Vein endothelial cell (primary cell): Measurements from ENCODE around the gene PIGK.

DNA sequence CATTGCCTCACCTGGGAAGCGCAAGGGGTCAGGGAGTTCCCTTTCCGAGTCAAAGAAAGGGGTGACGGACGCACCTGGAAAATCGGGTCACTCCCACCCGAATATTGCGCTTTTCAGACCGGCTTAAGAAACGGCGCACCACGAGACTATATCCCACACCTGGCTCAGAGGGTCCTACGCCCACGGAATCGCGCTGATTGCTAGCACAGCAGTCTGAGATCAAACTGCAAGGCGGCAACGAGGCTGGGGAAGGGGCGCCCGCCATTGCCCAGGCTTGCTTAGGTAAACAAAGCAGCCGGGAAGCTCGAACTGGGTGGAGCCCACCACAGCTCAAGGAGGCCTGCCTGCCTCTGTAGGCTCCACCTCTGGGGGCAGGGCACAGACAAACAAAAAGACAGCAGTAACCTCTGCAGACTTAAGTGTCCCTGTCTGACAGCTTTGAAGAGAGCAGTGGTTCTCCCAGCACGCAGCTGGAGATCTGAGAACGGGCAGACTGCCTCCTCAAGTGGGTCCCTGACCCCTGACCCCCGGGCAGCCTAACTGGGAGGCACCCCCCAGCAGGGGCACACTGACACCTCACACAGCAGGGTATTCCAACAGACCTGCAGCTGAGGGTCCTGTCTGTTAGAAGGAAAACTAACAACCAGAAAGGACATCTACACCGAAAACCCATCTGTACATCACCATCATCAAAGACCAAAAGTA, 433.2 kb upstream of the ZRANB2 start:
- CAGE, long polyA plus RNA: no peak

GRCh38 chr1:75136042-75137234, 2.2 kb downstream of the LHX8 start:
- CAGE, long polyA plus RNA: no peak

GRCh38 chr1:75725800-75726505, 1.4 kb downstream of the ACADM start:
- CAGE, long polyA plus RNA: no peak

- CAGE, long polyA plus RNA: no peak
Observed at GRCh38 chr1:76254200-76254376, 179.5 kb downstream of the ST6GALNAC3 start.

DNA sequence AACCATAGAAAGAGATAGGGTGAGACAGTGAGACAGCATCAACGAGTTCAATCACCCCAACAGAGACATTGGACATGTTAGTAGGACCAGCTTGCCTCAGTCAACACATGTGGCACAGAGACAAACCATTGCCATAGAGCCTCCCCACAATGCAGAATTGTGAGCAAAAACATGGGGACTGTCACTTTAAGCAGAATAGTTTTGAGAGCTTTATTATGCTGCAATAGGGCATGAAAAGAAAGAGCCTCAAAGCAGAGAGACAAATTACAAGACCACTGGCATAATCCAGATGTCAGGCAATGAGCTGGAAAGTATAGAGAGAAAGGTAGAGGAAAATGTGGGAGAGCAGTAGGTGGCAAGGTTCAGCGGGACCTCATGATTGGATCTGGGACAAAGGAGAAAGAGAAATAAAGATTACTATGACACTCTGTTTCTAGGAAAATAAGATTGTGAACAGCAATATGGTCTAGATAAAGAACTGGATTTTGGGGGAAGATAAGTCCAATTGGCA, 393.2 kb upstream of the ST6GALNAC5 start:
- CAGE, long polyA plus RNA: no peak

- CAGE, long polyA plus RNA: no peak
Observed at GRCh38 chr1:77218598-77219639, at the start of gene PIGK. TSS of gene PIGK (minus strand) at chr1:77219430.

DNA sequence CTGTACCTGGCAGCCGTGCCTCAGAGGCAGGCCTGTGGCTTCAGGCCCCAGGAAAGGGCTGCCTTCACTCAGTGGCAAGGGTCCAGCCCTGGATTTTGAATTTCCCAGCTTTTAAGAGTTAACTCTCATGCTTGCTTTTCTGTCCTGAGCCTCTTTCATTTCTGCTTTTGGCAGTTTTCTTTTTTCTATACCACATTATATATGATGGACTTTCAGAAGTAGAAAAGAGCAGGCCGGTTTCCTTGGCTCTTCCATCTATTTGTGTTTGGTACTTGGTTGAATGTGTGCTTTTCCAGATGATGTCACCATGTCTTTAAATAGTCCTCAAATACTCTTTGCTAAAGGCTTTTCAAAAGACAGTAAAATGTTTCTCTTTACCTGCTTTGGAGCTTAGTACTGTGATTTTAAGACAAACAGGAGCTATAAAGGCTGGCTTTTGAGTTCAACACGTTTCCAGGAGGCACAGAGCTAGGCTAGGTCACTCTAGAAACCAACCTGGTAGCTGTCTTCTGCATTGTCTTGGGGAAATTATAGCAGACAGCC, 186.7 kb downstream of the AK5 start:
- CAGE, long polyA plus RNA: no peak

DNA sequence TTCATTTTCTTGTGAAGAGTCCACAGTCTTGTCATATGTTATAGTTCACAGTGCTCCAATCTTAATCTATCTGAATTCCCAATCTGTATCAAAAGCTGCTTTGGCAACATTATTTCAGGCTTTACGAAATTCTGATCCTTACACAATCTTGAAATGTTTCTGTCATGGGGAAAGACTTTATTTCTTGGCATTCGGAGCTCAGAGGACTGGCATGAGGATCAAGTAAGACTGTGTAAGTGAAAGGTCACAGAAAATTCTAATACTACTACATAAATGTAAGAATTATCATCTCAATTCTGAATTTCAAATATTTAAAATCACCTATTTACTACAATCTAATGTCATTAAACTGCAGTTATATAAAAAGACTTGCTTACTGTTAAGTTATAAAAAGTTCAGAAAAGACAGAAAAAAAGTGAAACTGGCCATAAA, 2.0 kb downstream of the USP33 start:
- CAGE, long polyA plus RNA: no peak

- CAGE, long polyA plus RNA: no peak
Observed at GRCh38 chr1:77832246-77832758, 52.9 kb downstream of the MIGA1 start.

GRCh38 chr1:77846893-77847562, 41.4 kb upstream of the NEXN start:
- CAGE, long polyA plus RNA: no peak

GRCh38 chr1:77935567-77936069, 43.3 kb downstream of the FUBP1 start:
- CAGE, long polyA plus RNA: no peak

DNA sequence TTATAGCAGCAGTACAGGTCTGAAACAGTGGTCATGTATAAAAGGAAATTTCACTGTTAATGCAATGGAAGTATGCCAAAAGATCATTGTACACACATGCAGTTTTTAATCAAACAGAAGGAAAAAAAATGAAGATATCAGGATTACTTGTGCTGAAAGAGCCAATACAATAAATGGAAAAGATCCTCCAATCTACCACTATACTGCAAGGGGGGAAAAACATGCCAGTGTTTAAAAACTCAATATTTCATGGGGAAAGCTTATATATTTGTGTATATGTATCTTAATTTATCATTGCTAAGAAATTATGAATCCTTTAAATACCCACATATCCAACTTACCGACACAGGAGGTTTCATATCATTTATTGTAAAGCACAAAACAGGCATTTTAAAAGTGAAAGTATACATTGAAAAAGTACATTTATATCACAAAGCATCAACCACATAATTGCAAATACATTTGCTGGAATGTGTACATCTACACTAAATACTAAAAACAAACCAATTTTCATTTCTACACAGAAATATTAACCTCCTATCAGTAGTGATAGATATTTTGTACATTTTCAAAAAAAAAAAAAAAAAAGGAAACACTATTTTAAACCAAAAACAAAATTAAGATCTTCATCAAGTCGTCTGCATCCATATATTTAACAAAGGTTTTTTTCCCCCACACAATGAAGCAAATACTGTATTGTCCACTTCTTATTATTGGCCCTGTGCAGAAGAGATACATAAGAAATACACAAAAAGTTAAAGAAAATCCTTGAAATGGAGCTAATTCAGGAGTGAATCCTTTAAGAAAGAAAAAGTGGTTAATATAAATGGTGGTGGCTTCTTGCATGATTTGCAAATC, 30.6 kb downstream of the FUBP1 start:
- CAGE, long polyA plus RNA: no peak

GRCh38 chr1:78038587-78038839, 7.3 kb upstream of the GIPC2 start:
- CAGE, long polyA plus RNA: no peak

DNA sequence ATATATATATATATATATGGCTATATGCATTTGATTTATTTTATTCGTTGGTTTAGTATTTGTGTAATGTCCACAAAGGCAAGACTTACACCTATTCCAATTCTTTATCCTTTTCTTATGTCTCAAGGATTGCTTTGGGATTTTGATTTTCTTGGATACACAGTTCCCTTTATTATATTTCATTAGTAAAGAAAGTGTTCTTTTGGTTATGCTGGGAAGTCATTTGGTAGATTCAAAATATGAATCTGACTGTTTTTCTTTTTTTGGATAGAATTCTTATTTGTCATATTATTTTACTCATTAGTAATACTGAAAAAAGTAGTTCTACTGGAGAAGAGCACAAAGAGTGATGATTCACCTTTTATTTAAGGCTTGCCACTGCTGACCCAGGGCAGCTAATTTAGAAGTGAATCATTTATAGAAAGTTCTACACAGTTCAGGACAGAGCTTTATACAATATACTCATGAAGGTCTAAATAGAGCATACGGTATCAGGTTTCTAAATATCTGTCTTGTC, 24.8 kb downstream of the GIPC2 start:
- CAGE, long polyA plus RNA: no peak

GRCh38 chr1:79188143-79188881, 181.8 kb upstream of the ADGRL4 start:
- CAGE, long polyA plus RNA: no peak

GRCh38 chr1:81799734-81800251, 941 bp upstream of the ADGRL2 start:
- CAGE, long polyA plus RNA: no peak

DNA sequence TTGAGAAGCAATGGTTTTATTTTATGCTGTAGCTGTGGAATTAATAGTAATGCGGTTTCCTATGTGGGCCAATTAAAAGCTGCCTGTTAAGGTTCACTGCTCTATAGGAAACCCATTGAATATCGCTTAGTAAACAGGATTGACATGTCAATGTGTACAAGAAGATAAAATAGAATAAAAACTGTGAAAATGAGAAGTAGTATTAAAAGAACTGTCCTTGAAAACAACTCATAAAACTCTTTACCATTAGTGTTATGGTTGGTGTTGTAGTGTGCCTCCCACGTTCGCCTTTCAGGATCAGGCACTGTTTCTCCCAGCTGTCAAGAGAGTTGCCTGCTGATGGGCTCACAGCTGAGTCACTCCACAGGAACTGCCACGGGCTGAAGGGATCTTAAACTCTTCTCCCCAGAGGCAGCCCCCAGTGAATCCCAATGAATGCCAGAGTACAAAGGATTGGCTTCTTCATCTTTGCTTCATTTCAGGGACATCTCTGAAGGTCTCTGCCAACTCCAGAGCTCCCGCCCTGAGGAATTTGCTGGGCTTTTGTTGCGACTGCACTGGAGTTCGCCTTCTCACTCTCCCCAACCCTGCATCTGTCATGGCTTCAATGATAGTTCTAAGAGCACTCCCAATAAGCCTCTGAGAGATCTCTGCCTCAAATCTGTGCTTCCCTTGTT, 119.5 kb downstream of the ADGRL2 start:
- CAGE, long polyA plus RNA: no peak

GRCh38 chr1:84105838-84106650, 38.0 kb upstream of the PRKACB start:
- CAGE, long polyA plus RNA: no peak

GRCh38 chr1:84146282-84146642, 2.2 kb downstream of the PRKACB start:
- CAGE, long polyA plus RNA: no peak

DNA sequence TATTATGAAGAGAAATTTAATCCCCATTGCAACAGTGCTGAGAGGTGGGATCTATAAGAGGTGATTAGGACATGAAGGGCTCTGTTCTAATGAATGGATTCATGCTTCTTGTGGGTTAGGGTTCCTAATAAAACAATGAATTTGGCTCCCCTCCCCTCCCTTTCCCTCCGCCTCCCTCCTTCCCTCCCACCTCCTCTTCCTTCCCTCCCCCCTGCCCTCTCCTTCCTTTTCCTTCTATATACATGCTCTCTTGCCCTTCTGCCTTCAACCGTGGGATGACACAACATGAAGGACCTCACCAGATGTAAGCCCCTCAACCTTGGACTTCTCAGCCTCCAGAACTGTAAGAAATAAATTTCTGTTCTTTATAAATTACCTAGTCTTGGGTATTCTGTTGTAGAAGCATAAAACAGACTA, 26.8 kb upstream of the SAMD13 start:
- CAGE, long polyA plus RNA: no peak